Cerebellum (tissue), 5 donors: Measurements from ENCODE around the genes CHODL and MRPL39.

- PRO-cap, 3 experiments: no peak in any of the 3 experiments
- RAMPAGE, long total RNA: no peak
These were observed 81.1 kb downstream of the USP25 start for GRCh38 chr21:15810732-15811475.

DNA sequence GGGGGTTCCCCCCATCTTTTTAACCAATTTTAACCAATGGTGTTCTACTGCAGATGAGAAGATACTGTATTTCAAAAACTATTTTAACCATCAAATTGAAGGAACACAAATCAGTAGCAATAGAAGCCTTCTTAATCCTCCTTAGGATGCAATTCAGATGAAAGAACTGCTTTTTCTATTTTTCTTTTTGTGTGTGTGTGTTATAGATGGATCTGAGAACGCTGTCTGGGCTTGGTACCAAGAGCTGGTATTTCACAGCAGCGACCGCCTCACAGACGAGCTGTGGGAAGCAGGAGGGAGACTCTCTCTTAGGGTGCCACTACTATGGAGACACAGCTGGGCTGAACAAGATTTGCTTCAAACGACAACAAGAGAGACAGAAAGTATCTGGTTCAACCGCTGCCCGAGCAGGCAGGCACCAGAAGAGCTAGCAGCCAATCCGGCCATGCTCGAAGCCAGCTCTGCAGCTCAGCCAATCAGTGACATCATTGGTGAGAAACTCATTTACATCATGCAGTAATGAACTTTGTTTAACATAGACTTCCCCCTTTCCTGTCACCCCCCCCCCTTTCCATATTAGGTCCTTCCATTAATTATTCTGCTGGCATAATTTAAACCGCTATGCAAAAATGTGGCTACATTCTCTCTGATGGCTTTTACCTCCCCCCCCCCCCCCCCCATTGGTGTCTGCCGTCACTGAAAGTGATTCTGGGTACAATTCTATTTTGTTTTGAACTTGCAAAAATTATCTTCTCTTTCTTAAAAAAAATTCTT, 341.3 kb downstream of the USP25 start:
- PRO-cap, 3 experiments: peak in 2 of 3 experiments; most common plus-strand start position 274 of the sequence (in 1); most common minus-strand start position 490 of the sequence (in 2)
- RAMPAGE, long total RNA: start-site peak on the plus strand centred at position 303 of the sequence, 72 bp wide, 62 and 89 reads in 2 replicates

DNA sequence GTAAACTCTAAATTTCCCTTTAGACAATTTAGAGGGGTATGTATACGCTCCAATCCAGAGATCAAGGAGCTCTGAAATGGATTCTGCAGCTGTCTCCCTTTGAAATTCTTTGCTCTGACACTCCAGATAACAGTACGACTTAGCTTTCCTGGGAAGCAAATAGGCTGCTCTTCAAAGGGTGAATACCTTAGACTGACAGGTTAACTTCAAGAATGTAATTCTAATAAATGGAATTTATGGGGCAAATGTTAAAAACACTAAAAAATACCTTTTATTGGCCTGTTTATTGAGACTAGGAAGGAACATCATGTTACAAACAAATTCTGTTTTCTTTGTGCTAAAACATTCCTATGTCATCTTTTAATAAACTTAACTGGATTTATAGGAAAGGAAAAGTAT, 357.2 kb downstream of the USP25 start:
- PRO-cap, 3 experiments: peak in 1 of 3 experiments; most common plus-strand start position 132 of the sequence (in 1); most common minus-strand start position 119 of the sequence (in 1)
- RAMPAGE, long total RNA: no peak

- PRO-cap, 3 experiments: no peak in any of the 3 experiments
- RAMPAGE, long total RNA: no peak
These were observed 549.8 kb downstream of the USP25 start for GRCh38 chr21:16279530-16280041.

DNA sequence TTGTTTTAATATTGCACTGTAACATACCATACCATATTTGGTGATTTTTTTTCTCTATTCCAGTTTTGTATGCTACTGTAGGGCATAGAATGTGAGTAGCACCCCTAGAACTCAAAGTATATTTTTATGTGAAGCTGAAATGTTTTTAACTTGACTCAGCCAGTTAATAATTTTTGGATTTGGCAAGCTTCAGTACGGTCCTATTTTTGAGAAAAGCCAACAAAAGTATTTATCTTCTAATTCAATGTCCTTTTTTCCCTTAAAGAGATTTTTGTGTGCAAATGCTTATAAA, 593.8 kb downstream of the USP25 start:
- PRO-cap, 3 experiments: no peak in any of the 3 experiments
- RAMPAGE, long total RNA: no peak

DNA sequence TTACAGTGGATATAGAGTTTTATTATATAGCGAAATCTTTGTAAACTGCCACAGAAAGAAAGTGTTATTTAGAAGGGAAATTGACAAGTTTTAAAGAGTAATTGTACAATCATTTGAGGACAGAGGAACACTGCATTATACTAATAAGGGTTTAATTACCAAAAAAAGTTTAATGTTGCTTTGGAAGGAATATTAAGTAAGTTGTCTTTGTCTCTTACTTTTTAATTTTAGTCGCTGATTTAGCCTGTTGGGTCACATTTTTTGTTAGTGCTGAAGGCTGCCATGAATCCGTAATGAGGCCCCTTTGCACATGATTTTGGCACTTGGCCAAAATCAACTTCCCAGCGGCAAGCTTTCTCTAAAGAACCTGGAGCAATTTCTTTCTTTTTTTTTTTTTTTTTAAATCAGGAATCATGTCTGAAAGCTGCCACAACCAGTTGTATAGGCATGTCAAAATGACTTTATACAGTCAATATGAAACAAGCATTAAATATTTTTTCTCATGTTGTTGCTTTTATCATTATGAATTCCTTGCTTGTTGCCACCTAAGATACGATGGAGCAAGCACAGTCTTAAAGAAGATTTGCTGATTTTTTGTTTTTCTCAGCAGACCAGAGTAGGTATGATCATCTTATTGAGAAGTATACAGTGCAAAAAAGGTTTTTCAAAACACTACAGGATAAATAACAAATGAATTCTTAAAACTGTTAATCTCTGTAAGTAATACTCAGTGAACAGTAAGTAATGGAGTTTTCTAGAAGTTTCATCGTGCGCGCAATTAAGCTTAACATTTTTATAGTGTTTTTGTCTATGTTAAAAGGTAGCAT, 690.4 kb downstream of the USP25 start:
- PRO-cap, 3 experiments: peak in 1 of 3 experiments; most common plus-strand start position 336 of the sequence (in 1); most common minus-strand start position 325 of the sequence (in 1)
- RAMPAGE, long total RNA: no peak

- PRO-cap, 3 experiments: peak in 3 of 3 experiments; most common plus-strand start chr21:16587285 (in 2); most common minus-strand start chr21:16587194 (in 3)
- RAMPAGE, long total RNA: no peak
These were observed 857.3 kb downstream of the USP25 start for GRCh38 chr21:16586943-16587652.

- PRO-cap, 3 experiments: no peak in any of the 3 experiments
- RAMPAGE, long total RNA: no peak
These were observed 802.8 kb upstream of the CXADR start for GRCh38 chr21:16710073-16710424.

DNA sequence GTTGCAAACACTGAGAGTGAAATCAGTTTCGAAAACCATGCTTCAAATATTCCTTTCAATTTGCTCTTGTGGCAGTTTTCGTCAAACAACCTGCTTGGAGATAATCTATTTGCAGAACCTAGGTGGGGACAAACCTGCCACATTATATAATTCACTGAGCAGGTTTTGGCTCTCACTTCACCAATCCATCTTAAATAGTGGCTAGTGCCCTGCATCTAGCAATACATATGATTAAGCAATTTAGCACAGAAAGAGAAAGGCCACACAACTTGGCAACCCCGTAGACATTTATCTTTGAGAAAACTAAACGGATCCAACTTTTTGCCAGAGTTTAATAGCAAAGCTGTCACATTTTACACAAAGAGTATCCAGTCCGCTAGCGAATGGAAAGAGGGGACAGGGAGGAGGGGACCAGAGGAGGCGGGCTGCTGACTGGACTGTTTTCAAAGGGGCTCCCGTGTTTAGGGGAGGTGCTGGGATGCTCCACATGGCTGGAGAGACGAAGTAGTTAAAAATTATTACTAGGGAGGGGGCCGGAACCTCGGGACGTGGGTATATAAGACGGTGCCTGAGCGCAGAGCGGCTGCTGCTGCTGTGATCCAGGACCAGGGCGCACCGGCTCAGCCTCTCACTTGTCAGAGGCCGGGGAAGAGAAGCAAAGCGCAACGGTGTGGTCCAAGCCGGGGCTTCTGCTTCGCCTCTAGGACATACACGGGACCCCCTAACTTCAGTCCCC, at the start of gene CHODL:
CHODL (plus strand) TSS at position 586 of the 736 bp plus-strand sequence.
- PRO-cap, 3 experiments: peak in 3 of 3 experiments; most common plus-strand start position 586 of the sequence (in 3)
- RAMPAGE, long total RNA: no peak

DNA sequence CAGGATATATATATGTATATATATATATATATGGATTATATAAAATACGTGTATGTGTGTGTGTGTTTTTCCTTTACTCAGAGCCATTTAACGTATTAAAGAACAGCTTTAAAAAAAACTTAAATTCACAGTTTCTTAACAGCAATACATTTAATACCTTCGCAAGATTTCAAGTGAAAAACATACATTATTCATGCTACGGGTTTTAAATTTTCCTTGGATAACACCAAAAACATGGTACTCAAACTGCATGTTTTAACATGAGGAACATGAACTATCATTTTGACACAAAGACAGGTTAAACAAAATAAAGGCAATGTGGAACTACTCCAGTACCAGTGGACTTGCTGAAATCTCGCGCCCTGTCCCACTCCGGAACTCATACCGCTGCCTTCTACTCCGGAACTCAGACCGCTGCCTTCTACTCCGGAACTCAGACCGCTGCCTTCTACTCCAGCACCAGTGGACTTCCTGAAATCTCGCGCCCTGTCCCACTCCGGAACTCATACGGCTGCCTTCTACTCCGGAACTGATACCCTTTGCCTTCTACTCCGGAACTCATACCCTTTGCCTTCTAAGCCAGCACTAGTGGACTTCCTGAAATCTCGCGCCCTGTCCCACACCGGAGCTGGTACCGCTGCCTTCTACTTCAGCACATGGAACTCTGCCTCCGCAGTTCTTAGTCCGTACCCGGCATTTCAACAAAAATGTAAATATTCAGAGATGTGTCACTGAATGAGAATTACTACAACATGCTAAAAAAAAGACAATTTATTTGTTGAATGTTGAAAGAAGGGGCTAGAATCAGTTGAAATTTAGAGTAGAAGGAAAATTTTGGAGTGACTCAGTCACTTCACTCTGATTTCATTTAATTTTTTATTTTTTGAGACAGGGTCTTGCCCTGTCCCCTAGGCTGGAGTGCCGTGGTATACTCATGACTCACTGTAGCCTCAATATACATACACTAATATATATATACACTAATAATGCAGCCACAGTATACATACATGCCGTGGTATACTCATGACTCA, 148.6 kb downstream of the NCAM2 start:
- PRO-cap, 3 experiments: no peak in any of the 3 experiments
- RAMPAGE, long total RNA: no peak

DNA sequence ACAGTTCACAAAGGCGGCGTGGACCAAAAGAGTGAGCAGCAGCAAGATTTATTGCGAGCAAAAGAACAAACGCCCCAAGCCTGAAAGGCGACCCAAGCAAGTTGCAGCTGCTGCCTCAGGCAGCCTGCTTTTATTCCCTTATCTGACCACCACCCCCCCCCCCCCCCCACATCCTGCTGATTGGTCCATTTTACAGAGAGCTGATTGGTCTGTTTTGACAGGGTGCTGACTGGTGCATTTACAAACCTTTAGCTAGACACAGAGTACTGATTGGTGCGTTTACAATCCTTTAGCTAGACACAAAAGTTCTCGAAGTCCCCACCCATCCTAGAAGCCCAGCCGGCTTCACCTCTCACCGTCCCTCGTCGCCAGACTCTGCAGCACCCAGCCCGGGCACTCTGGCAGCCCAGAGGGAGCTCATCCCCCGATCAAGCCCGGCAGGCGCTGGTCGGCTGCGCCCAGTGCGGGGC, 2023.0 kb downstream of the NCAM2 start:
- PRO-cap, 3 experiments: no peak in any of the 3 experiments
- RAMPAGE, long total RNA: no peak

DNA sequence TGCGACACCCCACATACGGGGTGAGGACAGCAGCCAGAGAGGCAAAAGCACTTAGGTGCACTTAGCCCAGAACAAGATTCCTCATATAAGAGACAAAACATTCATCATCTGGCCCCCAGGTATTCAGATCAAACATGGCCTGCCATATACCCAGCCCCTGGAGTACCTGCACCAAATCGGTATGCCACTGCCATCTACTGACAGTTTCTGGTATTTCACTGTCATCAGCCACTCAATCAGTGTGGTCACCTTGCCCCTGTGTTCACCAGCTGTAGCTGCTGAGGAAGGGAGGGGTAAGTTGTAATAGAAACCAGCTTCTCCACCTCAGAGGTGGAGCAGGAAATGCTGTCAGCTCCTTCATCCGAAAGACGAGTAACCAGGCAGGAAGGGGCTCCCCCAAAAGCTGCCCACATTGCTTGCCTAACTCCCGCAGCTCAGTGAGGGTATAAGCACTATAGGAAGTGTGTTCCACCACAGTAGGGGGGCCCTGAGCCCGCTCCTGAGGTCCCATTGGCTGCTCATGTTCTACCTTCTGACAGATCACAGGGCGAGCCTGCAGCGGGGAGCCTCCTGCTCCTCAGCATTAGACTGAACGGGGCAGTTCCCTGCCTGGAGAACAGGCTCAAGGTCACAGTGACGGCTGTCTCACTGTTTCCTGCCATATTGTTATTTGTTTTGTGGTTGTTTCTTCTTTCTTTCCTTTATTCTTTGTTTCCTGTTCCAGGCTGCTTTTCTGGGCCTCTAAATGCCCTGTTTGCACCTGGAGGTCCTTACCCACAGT, 1638.5 kb downstream of the MRPL39 start:
- PRO-cap, 3 experiments: no peak in any of the 3 experiments
- RAMPAGE, long total RNA: no peak

DNA sequence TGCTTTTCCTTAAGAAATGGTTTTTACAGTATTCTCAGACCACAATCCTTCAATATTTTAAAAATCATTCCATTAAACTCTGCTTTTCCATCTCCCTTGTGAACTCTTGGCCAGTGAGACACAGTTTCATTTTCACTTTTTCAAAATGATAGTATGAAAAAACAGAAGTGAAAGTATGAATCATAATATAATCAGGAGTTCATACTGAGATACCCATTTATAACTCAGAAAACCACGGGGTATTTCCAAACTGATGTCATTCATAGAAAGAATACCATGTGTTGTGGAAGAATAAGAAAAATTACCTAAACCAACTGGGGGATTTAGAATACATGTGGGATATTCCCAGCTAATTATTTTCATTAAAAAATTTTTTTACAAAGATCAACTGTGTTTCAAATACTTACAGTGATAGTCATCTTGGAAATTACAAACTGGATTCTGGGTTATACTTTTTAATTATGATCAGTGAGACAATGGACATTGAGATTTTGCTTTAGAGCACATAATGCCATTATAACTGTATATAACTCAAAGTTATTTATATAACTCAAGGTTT, 149.8 kb downstream of the MRPL39 start:
- PRO-cap, 3 experiments: no peak in any of the 3 experiments
- RAMPAGE, long total RNA: no peak

- PRO-cap, 3 experiments: no peak in any of the 3 experiments
- RAMPAGE, long total RNA: no peak
These were observed 43.8 kb downstream of the MRPL39 start for GRCh38 chr21:25563244-25564086.

- PRO-cap, 3 experiments: peak in 3 of 3 experiments; most common plus-strand start chr21:25607533 (in 1); most common minus-strand start chr21:25607491 (in 3)
- RAMPAGE, long total RNA: no peak
These were observed at the start of gene MRPL39 for GRCh38 chr21:25606984-25608119. MRPL39 (minus strand) TSS chr21:25607481.

DNA sequence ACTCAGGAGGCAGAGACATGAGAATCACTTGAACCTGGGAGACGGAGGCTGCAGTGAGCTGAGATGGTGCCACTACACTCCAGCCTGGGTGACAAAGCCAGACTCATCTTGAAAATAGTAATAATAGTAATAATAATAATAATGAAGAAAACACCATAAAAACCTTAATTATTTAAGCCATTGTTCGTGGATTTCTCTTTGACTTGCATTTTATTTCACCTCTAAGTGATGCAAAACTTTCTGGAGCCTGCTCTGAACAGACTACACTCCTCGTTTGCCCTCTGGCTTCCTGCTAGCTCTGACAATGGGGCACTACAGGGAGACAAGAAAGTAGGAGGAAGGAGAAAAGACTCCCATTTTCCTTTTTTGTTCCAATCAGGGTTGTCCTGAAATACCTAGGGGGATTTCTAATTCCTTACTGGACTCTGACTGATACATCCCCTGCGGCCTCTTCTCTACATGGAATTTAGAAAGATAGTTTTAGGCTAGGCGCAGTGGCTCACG, 95.7 kb downstream of the GABPA start:
- PRO-cap, 3 experiments: no peak in any of the 3 experiments
- RAMPAGE, long total RNA: no peak

GRCh38 chr21:25880589-25881952, 146.3 kb downstream of the GABPA start:
- PRO-cap, 3 experiments: no peak in any of the 3 experiments
- RAMPAGE, long total RNA: no peak

DNA sequence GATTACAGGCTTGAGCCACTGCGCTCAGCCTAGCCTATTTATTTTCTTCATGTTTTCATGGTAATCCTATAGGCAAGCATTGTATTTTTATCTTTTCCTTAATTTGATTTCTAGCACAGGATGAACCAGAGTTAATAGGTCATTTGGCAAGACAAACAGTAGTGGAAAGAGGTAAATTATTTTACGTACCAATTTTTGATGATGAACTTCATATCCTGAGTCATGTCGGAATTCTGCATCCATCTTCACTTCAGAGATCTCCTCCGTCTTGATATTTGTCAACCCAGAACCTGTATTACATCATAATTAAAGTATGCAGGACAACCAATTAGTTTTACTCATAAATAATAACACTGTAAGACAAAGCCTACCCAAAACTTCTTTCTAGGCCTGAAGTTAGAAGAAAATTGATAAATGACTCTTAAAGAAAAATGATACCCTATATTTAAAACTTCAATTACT, 162.6 kb downstream of the GABPA start:
- PRO-cap, 3 experiments: no peak in any of the 3 experiments
- RAMPAGE, long total RNA: no peak

DNA sequence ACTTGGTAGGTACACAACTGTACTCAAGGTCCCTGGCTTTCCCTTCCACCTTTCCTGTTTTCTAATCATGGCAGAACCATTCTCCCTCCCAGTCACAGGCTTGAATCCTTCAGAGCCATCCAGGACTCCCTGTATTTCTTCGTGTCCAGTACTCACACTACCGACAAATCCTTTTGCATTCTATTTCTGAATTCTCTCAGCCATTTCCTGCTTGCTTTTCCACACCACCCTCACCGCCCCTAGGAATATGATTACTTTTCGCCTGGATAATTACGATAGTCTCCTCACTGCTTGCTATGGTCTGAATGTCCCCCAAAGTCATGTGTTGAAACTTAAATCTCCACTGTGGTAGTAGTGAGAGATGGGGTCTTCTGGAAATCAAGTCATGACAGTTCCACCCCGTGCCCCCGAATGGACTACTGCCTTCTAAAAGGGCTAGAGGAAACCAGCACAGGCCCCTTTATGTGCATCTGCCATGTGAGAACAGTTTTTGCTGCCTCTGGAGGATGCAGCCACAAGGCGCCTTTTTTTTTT, 179.3 kb downstream of the GABPA start:
- PRO-cap, 3 experiments: no peak in any of the 3 experiments
- RAMPAGE, long total RNA: no peak

DNA sequence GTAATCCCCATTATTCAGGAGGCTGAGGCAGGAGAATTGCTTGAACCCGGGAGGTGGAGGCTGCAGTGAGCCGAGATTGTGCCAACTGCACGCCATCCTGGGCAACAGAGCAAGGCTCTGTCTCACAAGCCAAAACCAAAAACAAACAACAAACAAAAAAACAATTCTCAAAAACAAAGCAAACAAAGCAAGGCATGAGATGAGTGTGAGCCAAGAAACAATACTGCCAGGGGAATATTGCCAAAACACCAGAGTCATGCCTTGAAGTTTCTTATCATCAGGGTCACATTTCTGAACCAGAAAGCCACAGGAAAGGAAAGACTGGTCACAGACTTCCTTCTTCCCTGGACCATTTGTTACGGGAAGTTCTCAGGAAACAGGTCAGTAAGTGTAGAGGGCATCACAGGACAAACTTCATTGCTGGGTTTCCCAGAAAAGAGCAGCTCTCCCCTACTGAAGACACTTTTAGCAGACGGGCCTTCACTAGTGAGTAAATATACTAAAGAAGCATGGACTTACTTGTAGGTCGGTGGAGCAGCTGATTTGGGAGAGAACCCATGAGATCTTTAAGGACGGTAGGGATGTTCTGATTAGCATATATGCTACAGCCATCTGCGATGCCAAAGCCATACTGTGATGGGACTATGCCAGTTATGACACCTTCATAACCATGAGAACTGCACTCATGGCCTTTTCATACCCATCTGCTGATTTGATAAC, 191.2 kb downstream of the GABPA start:
- PRO-cap, 3 experiments: no peak in any of the 3 experiments
- RAMPAGE, long total RNA: no peak